Measurements from ENCODE around the genes GREM1, EMC4 and ZNF770.

- PRO-cap, result no peak
Observed at GRCh38 chr15:31333801-31334276, 7.2 kb downstream of the KLF13 start.

DNA sequence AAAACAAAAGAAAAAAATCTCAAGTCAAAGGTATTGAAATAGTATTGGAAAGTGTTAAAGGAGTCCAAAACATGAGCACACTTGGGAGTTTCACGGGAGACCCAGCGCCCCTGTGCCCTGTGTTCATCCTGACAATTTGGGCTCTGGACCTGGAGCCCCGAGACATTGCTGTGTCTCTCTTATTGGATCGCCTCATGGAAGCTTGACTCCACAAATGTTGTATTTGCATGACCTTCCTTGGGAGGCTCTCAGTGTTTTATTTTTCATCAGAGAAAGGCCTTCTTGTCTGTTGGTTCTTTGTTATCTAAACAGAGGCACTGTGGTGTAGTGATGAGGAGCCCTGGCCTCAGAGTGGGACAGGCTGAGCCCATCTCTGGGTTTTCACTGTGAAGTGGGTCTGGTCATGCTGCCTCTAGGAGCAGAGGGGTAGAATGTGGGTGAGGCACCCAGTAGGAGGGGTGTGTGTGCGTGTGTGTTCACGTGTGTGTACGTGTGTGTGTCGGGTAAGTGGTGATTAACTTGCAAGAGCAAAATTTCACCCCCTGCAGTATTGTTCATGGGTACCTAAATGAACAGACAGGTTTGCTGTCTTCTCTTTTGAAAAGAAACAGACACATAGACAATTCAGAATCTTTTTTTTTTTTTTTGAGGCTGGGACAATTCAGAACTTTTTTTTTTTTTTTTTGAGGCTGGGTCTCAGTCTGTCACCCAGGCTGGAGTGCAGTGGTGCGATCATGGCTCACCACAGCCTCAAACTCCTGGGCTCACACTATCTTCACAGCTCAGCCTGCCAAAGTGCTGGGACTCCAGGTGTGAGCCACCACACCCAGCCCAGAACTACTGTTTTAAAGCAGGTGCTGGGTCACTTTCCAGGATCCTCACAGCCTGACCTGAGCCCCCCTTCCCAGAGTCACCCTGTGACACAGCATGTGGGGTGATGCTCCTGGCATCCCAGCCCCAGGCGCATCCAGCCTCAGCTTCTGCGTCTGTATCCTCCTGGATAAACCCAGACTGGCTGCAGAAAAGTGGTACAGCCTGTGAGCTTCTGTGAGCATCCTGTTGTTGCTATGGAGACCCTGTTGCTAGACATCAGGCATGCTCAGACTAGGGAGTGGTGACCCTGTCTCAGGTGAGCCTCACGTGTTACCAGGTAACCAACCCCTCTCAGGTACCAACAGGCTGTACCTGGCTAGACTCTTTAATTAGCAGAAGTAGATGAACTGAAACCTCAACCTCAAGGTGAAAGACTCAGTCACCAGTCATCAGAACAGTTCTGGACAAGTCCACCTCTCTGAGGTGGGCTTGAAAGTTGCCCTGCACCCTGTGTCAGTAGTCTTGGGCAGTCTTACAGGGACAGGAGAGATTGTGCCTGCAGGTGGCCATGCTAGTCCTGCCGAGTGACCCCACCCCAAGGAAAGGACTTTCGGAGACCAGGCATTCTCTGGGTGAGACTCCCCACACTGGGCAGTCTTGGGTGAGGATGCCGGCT, 14.8 kb downstream of the KLF13 start:
- PRO-cap, result no peak

DNA sequence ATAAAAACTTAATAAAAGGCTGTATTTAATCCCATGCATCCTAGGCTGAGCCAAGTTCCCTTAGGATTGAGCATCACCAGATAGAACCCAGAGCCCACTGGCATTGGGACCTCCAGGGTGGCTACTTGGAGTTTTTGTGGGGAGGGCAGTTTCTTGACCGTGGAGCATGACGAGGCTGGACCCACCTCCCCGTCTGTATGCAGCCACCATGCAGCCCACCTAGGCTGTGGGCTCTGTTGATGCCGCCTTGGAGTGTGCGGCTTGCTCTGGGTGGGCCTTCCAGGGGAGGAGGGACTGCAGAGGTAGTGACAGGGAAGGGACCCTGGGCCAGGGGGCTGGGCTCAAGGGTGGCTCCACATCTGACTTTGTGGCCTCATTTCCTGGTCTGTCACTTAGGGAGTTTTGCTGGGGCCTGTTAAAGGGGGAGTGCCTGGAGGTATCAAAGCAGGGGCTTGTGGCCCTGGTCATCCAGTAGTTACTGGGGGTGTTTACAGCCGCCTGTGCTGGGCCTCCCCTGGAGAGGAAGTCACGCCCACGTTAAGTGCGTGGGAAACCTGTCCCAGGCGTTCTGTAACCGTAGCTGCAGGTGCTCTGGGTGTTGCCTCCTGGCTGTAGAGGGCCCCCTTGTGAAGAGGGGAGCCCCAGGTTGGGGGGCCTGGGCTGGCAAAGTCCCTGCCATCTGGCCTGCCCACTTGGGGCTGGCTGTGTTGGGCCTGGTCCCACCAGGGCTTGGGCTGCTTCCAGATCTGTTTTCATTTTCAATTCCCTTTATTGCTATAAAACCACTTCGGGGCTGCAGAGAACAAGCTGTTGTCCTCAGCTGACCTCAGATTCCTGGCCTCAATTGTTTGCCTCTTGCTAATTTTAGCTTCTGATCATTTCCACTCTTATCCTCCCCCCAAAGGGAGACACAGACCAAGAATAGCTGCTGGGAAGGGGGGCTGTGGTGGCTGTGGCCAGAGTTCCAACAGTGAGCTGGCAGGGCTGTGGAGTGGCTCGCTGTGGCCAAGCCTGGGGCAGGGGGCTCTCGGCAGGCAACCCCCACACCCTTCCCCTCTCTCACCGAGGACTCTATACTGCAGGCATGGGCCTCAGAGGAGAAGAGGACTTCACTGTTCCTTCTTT, 26.5 kb downstream of the KLF13 start:
- PRO-cap, result no peak

DNA sequence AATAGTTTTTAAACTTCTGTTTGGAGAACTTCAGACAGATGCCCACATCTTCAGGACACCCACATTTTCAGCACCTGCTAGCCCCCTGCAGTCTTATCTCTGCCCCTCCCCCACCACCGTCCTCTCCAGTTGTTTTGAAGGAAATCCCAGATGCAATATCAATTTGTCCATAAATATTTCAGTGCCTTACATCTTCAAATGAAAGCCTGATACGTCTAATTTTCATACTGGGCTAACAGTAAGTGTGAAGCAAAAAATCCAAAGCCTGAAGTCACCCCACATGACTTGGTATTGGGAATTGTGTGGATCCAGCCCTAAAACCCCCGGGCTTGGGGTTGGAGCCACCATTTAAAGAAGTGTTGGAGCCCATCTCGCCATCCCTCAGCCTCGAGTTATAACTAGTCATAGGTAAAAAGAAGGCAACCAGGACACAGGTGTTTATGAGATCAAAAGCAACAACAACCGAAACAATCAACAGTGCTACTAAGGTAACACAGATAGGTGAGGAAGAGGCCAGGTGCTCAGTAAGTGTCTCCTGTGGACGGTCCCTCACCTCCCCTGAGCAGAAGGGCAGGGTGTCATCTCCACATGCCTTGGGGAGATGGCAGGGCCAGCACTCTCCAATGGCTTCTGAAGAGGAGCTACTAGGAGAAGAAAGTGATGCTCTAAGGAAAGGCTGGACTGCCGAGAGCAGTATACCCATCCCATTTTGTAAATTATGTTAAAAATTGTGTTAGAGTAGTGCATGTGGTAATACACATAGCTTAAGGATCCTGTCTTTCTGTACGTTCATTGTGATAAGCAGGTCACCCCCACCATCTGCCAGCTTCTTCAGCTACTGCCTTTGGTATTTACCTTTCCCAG, 28.3 kb downstream of the KLF13 start:
- PRO-cap, result no peak

DNA sequence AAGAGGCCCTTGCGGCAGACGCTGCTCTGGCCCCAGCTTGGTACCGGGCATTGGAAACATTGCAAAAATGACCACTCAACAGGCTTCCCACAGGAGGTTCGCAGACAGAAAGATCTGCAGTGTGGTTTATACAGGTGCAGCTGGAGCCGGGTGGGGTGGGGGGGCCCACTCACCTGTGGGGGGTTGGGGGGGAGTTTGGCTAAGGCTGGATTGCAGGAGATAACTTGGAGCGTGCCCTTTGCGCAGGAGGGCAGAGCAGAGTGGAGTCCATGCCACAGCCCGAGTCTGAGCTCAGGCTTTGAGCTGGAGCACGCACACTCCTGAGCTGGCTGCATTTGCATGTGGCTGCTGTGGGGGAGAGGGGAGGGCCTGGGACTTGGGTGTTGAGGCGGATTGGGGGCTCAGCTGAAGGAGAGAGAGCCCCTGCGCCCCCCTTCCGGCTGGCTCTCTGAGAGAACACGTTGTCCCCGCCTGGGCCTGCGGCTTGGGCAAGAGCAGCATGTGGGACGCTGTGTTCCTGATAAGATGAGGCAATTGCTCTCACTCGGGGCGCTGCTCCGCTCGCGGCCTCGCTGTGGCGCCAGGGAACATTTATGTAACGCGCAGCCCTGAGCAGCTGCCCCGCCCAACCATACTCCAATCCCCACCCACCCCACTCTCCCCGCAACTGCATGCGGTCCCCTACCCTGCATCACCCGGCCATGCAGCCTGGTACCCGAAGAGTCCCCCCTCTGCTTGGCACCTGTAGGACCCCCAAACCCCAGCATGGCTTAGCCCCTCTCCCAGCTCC, 39.0 kb downstream of the KLF13 start:
- PRO-cap, result bidirectional peak, plus-strand start at position 543 of the sequence, minus-strand start at position 287 of the sequence

DNA sequence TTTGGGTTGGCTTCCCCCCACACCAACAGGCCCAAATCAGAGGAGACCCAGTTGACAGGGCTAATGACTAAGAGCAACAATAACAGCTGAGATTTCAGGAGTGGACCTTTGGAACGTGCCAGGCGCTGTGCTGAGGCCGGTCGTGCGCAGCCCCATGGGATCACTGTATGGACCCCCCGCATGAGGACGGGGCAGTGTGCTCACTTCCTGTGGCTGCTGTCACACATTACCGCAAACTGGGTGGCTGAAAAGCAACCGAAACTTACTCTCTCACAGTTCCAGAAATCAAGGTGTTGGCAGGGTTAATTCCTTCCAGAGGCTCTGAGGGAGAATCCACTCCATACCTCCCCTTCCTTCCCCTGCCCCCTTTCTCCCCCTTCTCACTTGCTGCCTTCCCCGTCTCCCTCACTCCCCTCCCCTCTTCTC, 41.0 kb downstream of the KLF13 start:
- PRO-cap, result no peak

GRCh38 chr15:31472774-31473539, 146.3 kb downstream of the KLF13 start:
- PRO-cap, result bidirectional peak, plus-strand start at chr15:31473198, minus-strand start at chr15:31473028

DNA sequence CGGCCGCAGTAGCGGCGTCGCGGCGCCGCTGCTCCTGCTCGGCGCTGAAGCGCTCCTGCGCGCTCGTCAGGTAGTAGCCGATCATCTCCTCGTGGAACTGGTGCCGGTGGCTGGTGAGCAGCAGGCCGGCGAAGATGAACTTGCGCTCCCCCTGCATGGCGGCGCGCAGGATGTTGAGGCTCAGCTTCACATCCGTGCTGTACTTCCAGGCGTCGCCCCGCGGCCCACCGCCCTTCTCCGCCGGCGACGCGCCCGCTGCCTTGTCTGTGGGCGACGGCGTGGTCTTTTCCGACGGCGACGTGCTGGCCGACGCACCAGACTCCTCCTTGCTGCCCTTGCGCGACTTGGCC, 157.4 kb downstream of the KLF13 start:
- PRO-cap, result no peak

GRCh38 chr15:31504335-31504746, 177.7 kb downstream of the KLF13 start:
- PRO-cap, result no peak

DNA sequence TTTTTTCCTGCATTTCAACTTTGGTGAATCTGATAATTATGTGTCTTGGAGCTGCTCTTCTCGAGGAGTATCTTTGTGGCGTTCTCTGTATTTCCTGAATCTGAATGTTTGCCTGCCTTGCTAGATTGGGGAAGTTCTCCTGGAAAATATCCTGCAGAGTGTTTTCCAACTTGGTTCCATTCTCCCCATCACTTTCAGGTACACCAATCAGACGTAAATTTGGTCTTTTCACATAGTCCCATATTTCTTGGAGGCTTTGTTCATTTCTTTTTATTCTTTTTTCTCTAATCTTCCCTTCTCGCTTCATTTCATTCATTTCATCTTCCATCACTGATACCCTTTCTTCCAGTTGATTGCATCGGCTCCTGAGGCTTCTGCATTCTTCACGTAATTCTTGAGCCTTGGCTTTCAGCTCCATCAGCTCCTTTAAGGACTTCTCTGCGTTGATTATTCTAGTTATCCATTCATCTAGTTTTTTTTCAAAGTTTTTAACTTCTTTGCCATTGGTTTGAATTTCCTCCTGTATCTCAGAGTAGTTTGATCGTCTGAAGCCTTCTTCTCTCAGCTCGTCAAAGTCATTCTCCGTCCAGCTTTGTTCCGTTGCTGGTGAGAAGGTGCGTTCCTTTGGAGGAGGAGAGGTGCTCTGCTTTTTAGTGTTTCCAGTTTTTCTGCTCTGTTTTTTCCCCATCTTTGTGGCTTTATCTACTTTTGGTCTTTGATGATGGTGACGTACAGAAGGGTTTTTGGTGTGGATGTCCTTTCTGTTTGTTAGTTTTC, 238.8 kb downstream of the OTUD7A start:
- PRO-cap, result no peak

GRCh38 chr15:32717469-32718375, at the start of gene GREM1:
TSS of gene GREM1 (plus strand) at chr15:32718004.
- PRO-cap, result bidirectional peak, plus-strand start at chr15:32718004, minus-strand start at chr15:32717809

GRCh38 chr15:32798548-32799251, 80.9 kb downstream of the GREM1 start:
- PRO-cap, result no peak

- PRO-cap, result no peak
Observed at GRCh38 chr15:33490939-33491343, 180.2 kb downstream of the RYR3 start.

- PRO-cap, result unidirectional peak, plus-strand start at chr15:34038445; bidirectional peak, plus-strand start at chr15:34038739, minus-strand start at chr15:34038498
Observed at GRCh38 chr15:34038218-34038888, 651 bp downstream of the AVEN start.

DNA sequence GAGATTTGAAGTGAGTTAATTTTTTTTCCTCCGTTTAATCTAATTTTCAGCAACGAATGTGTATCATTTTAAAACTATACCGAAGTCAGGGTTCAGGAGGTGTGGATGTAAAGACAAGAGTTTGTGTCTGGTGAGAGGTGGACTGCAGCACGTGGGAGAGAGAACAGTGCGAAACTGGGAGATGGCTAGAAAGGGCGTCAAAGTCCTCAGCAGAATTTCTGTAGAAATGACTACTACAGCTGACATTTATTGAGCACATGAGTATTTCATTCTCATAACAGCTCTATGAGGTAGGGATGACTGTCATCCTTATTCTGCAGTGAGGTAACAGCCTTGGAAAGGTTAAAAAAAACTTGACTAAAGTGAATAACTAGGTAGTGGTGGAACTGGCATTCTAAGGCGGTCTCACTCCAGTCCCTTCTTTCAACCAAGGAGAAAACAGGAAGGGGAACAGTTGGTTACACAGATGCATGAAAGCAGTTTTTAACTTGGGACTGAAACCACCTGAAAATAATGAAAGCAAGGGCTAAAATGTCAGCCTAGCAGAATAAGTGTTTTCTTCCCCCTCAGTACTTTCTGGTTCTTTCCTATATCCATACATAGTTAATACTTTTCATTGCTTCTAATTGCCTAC, 605 bp upstream of the AVEN start:
- PRO-cap, result no peak

DNA sequence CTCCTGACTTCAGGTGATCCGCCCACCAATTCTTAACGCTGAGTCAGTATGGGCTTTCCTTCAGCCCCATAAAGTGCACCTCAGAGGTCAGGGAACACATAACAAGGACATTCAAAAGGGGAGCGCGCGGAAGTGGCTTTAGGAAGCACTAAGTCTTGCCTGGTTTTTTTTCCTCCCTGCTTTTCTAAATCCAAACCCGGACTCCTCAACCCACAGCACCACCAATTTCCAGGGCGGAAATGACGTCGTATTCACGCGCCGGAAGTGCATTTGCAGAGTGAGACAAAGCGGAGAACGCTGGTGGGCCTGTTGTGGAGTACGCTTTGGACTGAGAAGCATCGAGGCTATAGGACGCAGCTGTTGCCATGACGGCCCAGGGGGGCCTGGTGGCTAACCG, at the start of gene EMC4:
EMC4 (plus strand) TSS at position 267 of the 397 bp plus-strand sequence.
- PRO-cap, result bidirectional peak, plus-strand start at position 267 of the sequence, minus-strand start at position 204 of the sequence

DNA sequence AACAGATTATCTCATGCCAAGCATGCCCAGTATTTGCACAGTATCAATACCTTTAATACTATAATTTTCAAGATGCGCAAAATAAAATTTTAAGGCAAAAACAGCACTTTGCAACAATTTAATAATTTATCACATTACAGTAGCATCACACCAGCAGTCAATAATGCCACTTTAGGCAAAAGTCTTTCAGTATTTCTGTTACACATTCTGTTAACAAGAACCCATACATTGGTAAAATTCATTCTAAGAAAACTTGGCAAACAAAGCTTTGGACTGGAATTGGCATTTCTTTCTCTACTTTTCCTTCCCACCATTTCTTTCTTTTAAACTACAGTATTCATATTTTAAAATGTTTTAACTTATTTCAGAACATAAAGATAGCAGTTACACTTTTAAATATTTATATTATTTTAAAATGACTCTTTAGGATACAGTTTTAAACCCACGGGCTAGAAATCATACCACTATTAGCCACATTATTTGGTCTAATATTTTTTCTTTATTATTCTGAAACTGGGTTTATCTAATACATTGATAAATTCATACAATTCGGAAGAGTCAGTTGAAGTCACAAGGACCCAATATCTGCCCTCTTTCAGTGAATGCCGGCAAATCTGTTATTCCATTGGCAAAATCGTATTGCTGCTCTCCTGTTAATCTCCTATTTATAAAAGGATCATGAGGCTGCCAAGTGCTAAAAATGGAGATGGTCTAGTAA, 58.1 kb downstream of the GOLGA8B start:
- PRO-cap, result no peak

DNA sequence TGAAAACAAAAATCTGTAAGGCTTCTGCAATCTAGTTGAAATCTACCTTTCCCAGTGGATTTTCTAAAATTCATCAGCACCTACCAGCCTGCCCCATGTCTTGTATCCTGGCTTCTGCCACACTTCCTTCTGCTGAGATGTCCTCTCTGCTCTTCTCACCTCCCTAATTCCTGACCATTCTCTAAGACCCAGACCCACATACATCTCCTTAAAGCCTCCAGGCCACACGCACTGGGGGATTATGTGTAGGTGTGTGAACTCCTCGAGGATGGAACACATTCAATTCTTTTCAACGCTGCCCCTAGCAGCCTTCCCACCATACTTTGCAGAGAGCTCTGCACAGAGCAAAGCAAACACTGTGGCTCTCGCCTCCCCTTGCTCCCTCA, 6.2 kb downstream of the ACTC1 start:
- PRO-cap, result no peak

GRCh38 chr15:34987532-34988141, 450 bp downstream of the ZNF770 start:
- PRO-cap, result unidirectional peak, plus-strand start at chr15:34988038

GRCh38 chr15:34988142-34988983, at the start of gene ZNF770:
TSS of gene ZNF770 (minus strand) at chr15:34988287.
- PRO-cap, result bidirectional peak, plus-strand start at chr15:34988370, minus-strand start at chr15:34988287; bidirectional peak, plus-strand start at chr15:34988769, minus-strand start at chr15:34988768